Measurements from ENCODE around the gene DNAH10.

DNA sequence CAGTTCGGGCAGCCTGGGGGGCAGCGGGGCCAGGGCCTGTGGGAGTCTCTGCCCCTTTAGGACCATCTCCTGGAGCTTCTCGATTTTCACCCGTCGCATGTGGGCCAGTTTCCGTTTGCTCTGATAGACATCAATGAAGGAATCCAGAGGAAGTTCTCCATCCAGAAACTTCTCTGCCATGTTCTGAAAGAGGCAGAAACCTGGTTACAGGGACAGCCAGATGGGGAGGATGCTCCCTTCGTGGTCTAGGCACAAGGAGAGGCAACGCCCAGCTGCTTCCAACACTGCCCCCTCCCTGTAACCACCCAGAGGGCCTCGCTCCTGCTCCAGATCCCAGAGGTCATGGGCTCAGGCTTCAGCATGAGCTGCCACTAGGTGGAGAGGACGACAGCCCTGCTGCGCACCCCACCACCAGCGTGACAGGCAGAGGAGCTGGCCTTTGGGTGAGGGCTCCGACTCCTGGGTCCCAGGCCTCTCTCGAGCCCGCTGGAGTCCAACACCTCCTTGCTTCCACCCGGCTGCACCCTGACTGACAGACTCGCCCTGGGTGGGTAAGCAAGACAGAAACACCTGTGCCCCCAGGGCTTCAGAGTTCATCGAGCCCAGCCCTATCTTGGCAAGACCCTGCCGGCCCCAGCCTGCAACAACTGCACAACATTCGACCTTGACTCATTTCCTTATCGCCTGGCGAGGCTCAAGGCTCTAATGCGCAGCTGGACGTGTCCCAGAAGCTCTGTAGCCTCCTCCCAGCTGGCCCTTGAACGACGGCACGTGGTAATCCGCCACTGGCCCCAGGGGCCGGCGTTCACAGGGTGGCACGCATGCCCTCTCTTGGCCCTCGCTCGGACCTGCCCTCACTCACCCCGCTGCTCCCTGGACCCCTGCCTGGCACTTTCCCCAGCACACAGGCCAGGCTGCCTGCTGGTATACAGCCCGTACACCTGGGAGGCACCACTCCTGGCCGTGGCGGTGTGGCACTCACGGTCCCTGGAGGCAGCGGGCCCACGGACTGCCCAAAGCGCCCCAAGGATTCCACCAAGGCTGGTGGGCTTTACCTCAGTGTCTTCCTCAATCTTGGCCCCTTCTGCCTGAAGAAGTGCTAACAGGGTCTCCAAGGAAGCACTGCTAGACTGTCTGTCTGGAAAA lies 28.1 kb downstream of the VPS37B start:
- PRO-cap: no peak

DNA sequence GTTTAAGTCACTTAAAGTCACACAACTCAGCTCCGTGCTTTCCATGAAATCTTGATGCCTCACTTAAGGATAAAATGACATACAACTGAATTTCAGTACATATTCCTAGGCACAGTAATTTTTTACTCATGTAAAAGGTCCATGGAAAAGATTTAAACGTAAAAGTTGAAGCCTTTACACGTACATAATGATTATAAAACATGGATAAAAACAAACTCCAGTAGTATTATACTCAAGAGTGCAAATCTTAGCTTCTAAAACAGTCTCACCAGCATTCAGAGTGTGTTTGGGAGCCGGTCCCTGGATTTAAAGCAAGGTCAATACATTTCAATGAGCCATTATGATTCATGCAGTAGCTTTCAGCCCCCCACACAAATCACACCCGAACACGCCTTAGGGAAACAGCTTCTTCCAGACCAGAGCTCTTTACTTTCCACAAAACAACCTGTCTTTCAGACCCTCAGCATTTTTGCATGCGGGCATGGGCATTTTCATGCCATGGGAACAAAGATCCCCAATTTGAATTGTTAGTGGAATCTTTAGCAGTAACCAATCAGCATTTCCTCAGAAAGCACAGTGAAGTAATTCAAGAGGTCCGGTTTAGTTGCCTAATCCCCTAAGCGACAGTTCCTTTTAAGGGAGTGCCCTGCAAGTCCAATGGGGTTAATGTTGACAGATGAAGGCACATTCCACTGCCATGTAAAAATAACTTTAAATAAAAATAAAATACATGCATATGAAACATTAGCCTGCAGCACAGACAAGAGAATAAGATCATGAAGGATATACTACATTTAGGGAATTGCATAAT lies 4.3 kb downstream of the VPS37B start:
- PRO-cap: no peak

GRCh38 chr12:122921908-122922242 lies 26.0 kb upstream of the VPS37B start:
- PRO-cap: no peak

- PRO-cap: no peak
Measured at GRCh38 chr12:122982533-122983305, 2.2 kb downstream of the ARL6IP4 start.

GRCh38 chr12:123071020-123071859 lies 79.7 kb downstream of the PITPNM2 start:
- PRO-cap: no peak

- PRO-cap: no peak
Measured at GRCh38 chr12:123150090-123150357, 866 bp downstream of the PITPNM2 start.

- PRO-cap: unidirectional peak, minus-strand start at chr12:123151647
Measured at GRCh38 chr12:123151414-123151835, 535 bp upstream of the PITPNM2 start.

GRCh38 chr12:123388251-123388875 lies 4.4 kb downstream of the KMT5A start:
- PRO-cap: bidirectional peak, plus-strand start at chr12:123388950, minus-strand start at chr12:123388688

- PRO-cap: no peak
Measured at GRCh38 chr12:123435859-123436352, 578 bp downstream of the RILPL2 start.

DNA sequence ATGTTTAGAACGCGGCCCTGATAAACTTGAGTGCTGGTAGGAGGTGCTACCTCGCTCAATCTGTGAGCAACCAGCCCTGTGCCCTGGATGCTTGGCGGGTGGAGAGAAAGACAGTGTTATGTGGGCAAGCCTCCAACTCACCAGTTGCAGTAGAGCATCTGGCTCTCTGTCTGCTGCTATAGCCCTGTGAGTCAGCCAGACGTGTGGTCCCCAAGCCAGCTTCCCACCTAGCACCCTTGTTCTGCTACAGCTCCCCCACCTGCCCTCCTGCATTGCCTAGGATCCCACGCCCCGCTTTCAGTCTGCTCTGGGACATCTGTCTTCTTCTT lies 13.4 kb downstream of the SNRNP35 start:
- PRO-cap: no peak

GRCh38 chr12:123479960-123480273 lies 22.0 kb downstream of the SNRNP35 start:
- PRO-cap: no peak

- PRO-cap: no peak
Measured at GRCh38 chr12:123761798-123762590, at the start of gene DNAH10. TSS of gene DNAH10 (plus strand) at chr12:123762301.

GRCh38 chr12:123762658-123763519 lies 788 bp downstream of the DNAH10 start:
- PRO-cap: no peak

DNA sequence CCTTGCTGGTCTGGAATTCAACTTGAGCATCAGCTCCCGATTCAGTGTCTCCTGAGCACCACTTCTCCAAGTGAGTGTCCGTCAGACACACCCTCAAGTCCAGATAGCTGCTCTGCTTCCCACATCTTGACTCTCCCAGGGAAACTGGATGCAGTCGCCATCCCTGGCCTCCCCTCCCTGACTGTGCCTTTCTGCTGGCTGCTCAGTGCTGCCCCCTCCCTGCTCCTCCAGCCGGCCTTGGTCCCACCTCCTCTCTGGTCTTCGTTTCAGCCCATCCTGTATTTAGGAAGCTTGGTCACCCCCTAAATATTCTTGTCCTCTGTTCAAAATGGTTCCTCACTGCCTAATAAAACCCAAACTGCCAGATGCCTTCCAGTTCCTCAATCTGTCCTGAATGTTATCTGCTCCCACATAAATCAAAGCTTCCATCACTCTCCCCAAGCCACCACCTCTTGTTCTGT lies 33.9 kb downstream of the CCDC92 start:
- PRO-cap: no peak

GRCh38 chr12:123941770-123942107 lies 30.9 kb downstream of the CCDC92 start:
- PRO-cap: no peak

- PRO-cap: no peak
Measured at GRCh38 chr12:123956214-123956889, 16.3 kb downstream of the CCDC92 start.

- PRO-cap: no peak
Measured at GRCh38 chr12:123997374-123997842, 24.4 kb downstream of the ZNF664 start.

- PRO-cap: no peak
Measured at GRCh38 chr12:124026778-124027099, 53.7 kb downstream of the ZNF664 start.

GRCh38 chr12:124240371-124240841 lies 54.5 kb upstream of the RFLNA start:
- PRO-cap: no peak

- PRO-cap: no peak
Measured at GRCh38 chr12:124332914-124333463, 38.1 kb downstream of the RFLNA start.